Measurements from ENCODE around the genes ADH7 and C4orf17.

DNA sequence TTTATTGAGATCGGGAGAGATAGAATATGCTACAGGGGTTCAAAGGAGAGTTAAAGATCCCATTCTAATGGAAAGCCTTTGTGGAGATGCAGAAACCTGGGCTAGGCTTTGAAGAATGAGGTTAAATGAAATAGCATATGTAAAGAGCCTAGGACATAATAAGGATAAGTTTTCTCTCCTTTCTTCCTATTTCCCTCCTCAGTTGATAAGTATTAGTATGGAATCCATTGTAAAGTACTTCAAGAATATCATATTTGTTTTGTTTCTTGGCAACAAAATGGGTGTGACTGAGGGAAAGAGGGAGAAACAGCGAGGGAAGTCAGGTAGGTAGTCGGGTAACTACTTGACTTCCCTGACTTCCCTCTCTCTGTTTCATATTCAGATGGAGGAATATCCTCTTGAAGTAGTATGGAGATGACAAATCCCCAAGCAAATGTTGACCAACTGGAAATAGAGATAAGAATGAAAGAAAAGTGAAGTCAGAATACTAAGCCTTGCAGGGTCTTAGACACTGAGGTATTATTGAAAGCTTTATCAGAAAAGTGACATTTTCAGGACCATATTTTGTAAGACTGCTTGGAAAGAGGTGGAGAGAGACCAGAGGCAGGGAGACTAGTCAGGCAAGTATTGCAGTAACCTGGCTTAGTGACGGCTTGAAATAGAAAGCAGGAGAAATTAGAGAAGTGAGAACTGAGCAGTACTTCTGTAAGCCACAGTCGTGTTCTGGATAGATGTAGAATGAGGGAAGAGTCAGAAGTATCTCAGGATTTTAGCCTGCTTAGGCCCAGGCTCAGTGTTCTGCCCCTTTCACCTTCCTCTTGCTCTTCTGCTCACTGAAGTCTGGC lies 83.0 kb downstream of the PDLIM5 start:
- PRO-cap: no peak
- RAMPAGE, long total RNA, 4 experiments: no peak in any of the 4 experiments

DNA sequence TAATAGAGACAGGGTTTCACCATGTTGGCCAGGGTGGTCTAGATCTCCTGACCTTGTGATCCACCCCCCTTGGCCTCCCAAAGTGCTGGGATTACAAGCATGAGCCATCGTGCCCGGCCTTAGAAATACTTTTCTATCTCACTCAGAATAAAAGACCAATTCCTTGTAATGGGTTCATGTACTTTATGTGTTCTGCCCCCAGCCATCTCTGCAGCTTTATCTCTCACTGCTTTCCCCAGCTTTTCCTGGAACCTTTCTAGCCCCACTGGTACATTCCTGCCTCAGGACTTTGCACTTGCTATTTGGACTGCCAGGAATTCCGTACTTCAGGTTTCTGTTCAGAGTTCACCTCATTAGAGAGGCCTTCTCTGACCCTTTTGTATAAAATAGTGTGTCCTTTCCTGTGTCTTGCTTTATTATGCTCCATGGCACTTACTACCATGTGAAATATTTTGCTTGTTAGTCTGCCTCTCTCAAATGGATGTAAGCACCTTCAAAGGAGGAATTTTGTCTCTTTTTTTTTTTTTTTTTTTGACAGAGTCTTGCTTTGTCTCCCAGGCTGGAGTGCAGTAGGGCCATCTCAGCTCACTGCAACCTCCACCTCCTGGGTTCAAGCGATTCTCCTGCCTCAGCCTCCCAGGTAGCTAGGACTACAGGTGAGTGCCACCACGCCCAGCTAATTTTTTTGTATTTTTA lies 112.5 kb downstream of the PDLIM5 start:
- PRO-cap: no peak
- RAMPAGE, long total RNA, 4 experiments: no peak in any of the 4 experiments

- PRO-cap: no peak
- RAMPAGE, long total RNA, 4 experiments: no peak in any of the 4 experiments
Measured at GRCh38 chr4:94572737-94573193, 121.0 kb downstream of the PDLIM5 start.

GRCh38 chr4:94575755-94576223 lies 124.0 kb downstream of the PDLIM5 start:
- PRO-cap: no peak
- RAMPAGE, long total RNA, 4 experiments: no peak in any of the 4 experiments

DNA sequence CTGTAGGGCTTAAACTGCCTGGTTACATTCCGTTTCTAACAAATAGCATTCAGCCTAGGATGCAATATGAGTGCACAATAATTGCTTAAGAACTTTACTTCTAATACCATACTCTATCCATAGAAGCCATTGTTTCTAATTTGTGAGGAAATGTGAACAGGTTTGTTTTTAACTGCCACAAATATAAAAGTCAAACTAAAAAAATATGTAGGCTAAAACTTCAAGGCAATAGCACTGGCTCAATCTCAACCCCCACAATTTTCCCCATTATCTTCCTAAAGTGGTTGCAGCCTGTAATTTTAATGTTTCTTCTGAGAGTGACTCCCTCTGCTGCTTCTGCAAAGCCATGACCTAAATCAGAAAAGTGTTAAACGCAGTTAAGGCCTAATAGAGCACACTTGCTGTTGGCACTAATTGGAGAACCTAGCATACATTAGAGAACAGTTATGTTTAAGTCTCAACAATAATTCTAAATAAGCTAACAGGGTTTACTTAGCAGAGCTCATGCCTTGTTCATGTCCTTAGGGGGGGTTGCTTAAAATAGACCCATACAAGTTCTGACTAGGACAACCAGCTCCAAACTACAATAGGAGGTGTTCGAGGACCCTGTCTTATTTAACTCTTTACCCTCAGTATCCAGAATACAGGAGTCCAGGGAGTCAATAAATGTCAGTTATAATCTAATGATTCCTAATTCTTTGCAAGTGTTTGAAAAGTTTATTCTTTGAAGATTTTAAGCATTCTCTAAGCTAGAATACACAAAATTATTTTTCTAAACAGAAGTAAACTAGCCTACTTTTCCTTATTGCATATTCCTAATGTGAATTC lies 4.0 kb downstream of the UNC5C start:
- PRO-cap: no peak
- RAMPAGE, long total RNA, 4 experiments: no peak in any of the 4 experiments

- PRO-cap: no peak
- RAMPAGE, long total RNA, 4 experiments: no peak in any of the 4 experiments
Measured at GRCh38 chr4:95572386-95573039, 23.7 kb upstream of the UNC5C start.

DNA sequence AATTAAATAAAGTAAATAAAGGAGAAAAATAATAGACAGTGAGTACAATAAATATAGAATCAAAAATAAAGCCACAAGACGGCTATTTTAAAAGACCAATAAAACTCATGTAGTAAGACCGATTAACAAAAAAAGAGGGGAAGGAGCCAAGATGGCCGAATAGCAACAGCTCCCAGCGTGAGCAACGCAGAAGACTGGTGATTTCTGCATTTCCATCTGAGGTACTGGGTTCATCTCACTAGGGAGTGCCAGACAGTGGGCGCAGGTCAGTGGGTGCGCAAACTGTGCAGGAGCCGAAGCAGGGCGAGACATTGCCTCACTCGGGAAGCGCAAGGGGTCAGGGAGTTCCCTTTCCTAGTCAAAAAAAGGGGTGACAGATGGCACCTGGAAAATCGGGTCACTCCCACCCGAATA lies 239.8 kb downstream of the STPG2 start:
- PRO-cap: no peak
- RAMPAGE, long total RNA, 4 experiments: no peak in any of the 4 experiments

- PRO-cap: no peak
- RAMPAGE, long total RNA, 4 experiments: no peak in any of the 4 experiments
Measured at GRCh38 chr4:98226272-98226909, 34.8 kb upstream of the RAP1GDS1 start.

DNA sequence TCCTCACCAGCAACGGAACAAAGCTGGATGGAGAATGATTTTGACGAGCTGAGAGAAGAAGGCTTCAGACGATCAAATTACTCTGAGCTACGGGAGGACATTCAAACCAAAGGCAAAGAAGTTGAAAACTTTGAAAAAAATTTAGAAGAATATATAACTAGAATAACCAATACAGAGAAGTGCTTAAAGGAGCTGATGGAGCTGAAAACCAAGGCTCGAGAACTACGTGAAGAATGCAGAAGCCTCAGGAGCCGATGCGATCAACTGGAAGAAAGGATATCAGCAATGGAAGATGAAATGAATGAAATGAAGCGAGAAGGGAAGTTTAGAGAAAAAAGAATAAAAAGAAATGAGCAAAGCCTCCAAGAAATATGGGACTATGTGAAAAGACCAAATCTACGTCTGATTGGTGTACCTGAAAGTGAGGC lies 59.7 kb downstream of the RAP1GDS1 start:
- PRO-cap: no peak
- RAMPAGE, long total RNA, 4 experiments: no peak in any of the 4 experiments

DNA sequence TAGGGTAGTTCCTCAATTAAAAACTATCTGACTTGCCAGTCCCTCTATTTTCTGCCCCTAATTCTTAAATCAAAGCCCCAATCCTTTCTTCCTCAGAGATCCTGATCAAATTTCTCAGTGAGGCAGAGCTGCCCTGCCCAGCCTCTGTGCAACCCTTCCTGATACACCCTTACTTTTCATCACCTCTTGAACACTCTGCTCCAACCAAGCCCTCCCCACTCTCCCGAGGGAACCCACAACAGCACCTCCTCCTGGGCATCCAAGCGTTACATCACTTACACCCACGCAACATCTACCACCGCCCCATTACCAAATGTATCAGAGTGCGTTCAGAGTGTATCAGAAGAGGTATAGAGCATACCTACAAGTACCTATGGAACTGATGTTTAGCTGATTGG lies 186.4 kb downstream of the RAP1GDS1 start:
- PRO-cap: no peak
- RAMPAGE, long total RNA, 4 experiments: no peak in any of the 4 experiments

DNA sequence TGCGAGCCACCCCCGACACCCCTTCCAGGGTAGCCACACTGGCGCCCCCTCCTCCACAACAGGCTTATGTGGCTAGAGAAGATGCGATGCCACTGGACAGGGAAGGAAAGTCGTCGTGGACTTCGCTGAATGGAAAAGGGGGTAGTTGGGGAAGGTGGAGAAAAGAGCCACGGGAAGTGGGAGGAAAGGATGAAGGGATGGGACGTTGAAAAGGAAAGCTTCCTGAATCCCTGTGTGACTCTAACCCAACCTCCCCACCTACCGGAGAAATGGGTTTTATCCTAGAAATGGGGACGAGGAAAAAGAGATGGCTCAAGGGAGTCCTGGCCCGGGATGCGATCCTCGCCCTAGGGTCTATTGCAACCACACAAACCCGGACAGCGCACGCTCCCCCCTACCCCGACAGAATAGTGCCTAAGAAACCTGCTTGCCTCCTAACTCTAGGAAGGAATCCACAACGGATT lies 657 bp upstream of the TSPAN5 start:
- PRO-cap: no peak
- RAMPAGE, long total RNA, 4 experiments: no peak in any of the 4 experiments

DNA sequence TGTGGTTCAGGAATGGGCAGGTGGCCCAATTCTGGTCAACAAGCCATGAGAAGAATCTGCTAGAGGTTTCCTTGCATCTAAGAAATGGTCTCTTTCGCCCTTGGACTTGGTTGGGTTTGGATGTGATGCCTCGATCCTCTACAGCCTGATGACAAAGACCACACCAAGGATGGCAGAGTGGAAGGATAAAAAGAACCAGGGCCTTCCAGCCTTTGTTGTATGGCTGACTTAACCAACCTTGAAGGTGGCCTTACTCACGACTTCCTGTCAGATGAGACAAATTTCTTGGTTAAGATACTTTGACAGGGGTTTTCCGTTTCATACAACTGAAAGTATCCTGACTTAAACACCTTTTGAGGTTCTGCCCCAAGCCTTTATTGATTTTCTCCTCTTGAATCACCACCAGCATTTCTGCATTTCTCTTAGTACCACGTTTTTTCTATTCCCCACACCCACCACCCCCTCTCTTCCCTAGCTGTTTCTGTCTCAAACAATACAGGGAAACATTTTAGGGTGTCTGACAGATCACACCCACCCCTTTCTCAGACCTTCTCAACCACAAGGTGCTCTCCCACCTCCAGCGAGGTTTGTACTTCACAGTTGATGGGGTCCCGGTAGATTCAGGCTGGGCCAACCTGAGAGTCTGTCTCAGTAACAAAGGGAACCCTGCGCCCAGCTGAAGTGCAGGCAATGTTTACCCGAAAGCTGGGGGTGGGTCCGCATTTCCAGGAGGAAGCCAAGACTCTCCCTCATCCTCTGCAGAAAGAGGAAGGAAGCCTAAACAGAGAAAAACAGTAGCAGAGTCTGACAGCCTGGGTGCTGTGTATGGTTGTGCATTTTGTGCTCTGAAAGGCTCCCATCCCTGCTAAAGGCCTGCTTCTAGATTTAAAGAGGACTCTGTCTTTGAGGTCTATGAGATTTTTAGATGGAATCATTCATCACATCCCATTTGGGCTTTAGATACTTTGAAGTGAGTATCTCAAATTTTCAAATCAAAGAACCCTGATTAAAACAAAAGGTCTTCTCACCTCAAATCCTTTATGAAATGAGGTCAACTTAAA lies 5.1 kb upstream of the TSPAN5 start:
- PRO-cap: no peak
- RAMPAGE, long total RNA, 4 experiments: no peak in any of the 4 experiments

DNA sequence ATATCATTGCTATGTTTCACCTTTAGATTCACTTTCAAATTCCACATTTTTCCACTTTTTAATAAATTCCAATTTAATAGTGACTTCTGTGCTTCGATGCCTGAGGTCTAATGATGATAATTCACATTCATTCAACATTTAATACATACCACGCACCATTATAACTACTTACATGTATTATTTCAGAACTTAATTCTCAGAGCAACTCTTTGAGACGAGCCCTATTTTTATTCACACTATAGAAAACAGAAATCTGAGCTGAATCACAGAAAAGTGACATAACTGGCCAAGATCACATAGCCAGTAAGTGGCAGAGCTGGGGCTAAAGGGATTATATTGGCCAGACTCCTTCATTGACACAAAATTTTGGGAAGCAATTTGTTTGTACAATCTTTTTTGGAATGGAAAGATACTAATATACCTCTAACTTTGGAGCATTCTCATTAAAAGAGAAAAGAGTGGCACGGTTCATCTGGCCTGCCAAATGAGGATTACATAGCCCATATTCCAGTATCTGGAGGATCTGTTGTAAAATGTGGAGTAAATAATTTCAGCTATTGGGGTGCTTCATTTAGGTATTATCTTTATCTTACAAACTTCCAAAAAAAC lies 4.5 kb downstream of the ADH4 start:
- PRO-cap: no peak
- RAMPAGE, long total RNA, 4 experiments: no peak in any of the 4 experiments

DNA sequence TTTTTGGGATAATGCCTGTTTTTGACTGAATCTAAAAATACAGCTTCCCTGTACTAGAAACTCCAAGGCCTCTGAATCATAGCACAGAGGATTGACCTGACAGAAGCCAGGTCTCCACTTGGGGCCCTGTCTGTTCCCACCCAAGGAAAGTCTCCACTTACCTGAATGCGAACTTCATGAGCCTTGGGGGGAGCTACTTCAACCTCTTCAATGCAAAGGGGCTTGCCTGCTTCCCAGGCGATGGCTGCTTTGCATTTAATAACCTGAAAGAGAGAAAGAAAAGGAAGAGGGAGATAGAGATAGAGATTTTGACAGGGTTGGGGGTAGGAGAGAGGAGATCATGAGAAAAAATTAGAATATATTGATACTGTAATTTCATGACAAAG lies 1.6 kb downstream of the ADH4 start:
- PRO-cap: no peak
- RAMPAGE, long total RNA, 4 experiments: no peak in any of the 4 experiments

GRCh38 chr4:99382743-99383361 lies 30.3 kb upstream of the ADH1C start:
- PRO-cap: no peak
- RAMPAGE, long total RNA, 4 experiments: no peak in any of the 4 experiments

DNA sequence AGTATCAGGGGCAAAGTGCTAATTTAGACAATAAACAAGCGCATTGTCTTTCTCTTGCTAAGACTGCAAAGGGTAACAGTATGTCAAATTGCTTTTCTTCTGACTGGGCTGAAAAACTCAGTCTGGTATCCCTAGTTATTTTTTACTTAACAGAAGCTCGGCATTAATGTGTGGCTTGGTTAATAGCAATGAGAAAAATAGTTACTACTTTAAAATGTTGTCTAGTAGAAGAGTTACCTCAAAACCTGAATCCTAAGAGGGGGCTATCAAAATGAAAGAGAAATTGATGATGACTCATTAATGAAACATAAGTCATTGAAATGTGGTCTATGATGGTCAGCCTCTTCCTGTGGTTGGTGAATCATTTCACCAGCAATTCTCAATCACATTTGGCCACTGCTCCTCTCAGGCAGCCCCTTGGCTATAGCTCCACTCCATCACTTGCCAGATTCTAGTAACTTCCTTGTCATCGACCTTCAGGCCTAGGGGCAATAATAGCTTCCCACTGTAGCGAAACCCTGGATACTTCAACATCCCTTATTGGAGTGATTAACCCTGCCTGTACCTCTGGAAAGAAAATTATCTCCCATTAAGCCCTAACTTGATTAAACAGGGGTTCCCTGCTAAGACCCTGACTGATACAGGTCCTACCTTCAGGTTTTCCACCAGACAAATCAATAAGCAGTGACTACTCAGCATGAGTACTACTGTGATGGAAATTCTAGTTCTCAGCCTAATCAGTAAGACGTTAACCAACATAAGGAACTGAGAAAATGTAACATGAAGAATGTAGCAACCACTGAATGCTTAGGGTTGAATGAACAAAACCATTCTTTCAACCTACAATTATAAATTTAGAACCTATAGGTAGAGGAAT lies 30.5 kb downstream of the ADH7 start:
- PRO-cap: no peak
- RAMPAGE, long total RNA, 4 experiments: no peak in any of the 4 experiments

DNA sequence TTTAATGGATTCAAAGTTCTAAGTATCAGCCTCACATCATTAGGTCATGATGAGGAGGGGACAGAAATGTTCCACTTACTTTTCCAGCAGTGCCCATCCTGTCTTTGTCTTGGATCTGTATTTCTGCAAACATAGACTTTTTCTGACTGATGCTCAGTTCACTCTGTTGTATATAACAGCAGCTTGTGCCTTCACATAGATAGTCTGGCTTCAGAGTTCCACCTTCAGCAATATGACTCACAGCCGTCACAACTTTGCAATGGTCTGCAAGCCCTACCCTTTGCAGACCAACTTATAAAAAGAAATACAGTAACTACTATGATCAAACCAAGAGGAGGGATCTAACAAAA lies at the start of gene ADH7:
Gene ADH7, minus strand, starts transcription at position 206 of the 350 bp plus-strand sequence.
- PRO-cap: no peak
- RAMPAGE, long total RNA, 4 experiments: start-site peak on the minus strand in 1 of 4 experiments, centred at position 187 of the sequence, 6 reads per replicate

- PRO-cap: no peak
- RAMPAGE, long total RNA, 4 experiments: no peak in any of the 4 experiments
Measured at GRCh38 chr4:99459673-99460137, 24.6 kb upstream of the ADH7 start.

DNA sequence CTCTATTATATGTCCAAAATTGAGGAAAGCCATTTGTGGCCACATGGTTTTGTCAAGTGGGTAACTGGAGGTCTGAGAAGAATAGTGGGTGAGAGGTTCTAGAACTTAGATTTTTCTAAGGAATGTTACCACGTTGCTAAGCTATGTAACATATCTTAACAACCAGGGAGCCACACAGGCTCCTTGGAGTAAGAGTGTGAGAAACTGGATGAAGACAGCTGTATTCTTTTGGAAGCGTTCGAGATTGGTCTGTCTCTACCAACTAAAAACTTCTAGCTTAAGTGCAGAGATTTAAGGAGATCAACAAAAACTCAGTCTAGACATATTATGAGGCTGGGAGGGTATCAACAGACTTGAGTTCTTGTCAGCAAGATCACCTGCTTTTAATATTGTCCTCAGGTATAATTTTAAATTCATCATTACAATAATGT lies at the start of gene C4orf17:
Gene C4orf17, plus strand, starts transcription at position 148 of the 431 bp plus-strand sequence.
- PRO-cap: no peak
- RAMPAGE, long total RNA, 4 experiments: no peak in any of the 4 experiments

DNA sequence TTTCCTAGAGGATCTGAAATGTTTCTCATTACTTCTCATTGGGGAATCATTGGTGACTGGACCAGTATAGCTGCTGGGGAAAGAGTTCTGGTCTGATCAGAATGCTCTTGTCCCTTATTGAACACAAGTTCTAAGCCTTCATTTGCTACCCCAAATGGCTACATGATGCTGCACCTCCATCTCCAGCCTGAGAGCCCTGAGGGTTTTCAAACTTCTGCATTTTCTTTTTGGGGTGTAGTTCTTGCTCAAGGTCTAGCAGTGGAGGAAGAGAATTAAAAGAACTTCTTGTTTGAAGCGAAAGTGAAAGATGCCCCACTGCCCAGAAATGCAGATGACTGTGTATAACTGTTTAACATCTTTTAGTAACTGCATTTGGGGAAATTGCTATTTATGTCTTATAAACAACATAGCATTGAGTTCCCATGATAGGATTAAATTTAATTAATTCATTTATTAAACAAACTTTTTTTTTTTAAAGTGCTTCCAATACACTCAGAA lies 38.5 kb downstream of the LAMTOR3 start:
- PRO-cap: no peak
- RAMPAGE, long total RNA, 4 experiments: start-site peak on the plus strand in 1 of 4 experiments, centred at position 97 of the sequence, 5 reads per replicate